Stomach (tissue), 7 donors: Measurements from ENCODE around the genes DEFB125 and PDYN.

DNA sequence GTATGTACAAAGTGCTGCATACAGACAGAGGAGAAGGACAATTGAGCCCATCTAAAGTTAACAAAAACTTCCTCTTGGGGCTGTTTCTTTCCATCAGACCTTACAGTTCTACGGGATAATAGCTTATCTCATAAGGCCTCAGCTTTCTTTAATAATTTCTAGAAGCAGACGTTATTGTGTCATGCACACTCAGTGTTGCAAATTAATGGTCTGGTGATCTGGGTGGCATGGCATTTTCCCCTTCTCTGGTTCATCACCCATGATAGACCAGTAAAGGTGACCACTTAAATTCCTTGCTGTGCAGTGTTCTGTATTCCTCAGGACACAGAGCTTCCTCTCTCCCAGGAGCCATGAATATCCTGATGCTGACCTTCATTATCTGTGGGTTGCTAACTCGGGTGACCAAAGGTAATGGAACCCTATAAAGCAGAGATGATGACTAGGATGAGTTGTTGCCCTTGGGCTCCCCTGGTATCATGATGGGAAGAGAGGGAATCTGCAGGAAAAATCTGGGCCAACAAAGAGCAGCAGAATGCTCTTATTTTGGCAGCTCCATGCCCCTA lies at the start of gene DEFB125:
DEFB125 (plus strand) TSS at position 313 of the 563 bp plus-strand sequence.
- PRO-cap: no peak
- RAMPAGE, long total RNA, 5 experiments: no peak in any of the 5 experiments
- RRBS: no CpG with 5 or more reads among the region's 3 CpGs

DNA sequence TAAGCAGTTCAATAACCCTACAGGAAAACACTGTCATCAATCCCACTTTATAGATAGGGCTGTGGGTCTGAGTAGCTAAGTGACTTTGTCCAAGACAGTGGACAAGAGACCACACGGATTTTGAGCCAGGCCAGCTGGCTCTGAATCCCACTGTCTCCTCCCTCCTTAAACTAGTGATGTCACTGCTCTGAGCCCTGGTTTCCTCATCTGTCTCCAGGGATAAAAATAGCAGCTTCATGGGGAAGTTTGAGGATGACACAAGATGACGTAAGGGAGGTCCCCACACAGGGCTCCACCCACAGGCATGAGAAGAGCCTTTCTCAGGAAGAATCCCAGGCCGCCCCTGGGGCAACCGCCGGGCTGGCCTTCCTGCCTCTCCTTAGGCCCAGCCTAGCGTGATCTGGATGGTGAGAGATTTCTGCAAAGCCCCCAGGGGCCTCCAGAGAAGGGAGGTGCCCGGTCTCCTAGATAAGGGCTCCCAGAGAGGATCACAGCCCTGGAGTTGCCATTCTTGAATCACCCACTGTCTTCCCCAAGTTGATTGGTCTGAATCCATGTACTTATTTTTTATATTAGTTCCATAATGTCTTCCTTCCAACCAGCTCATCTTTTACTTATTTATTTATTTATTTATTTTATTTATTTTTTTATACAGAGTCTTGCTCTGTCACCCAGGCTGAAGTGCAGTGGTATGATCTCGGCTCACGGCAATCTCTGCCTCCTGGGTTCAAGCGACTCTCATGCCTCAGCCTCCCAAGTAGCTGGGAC lies 7.0 kb upstream of the TRIB3 start:
- PRO-cap: no peak
- RAMPAGE, long total RNA, 5 experiments: no peak in any of the 5 experiments
- RRBS: 72% methylated on average over 2 of the region's 10 CpGs

GRCh38 chr20:381574-382644 lies 1.3 kb downstream of the TRIB3 start:
- PRO-cap: unidirectional peak, minus-strand start at chr20:381859; unidirectional peak, minus-strand start at chr20:381941
- RAMPAGE, long total RNA, 5 experiments: no peak in any of the 5 experiments
- RRBS: 2% methylated on average over 18 of the region's 54 CpGs

DNA sequence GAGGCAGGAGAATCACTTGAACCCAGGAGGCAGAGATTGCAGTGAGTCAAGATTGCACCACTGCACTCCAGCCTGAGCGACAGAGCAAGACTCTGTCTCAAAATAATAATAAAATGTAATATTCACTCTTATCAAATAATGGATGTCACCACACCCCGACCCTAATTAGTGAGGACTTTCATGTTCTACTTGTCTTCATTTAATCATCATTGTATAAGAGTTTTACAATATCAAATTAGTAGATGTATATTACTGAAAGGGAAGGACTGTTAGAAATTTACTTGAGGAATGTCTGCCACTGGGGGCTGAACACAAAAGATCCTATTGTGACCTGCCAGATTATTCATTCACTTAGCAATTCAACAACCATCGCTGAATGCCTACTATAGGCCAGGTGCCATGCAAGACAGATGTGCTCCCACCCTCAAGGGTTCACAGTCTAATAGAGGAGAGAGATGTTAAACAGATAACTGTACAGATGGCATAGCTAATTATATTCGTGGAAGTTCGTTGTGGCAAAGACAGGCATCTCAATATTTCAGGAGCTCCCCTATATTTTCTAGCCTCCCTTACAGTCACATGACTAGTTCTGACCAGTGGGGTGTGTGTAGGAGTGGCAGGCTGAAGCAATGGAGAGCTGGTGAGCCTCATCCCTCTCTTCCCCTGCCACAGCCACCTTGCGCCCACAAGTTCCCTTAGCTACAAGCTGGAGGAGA lies 8.0 kb upstream of the RBCK1 start:
- PRO-cap: no peak
- RAMPAGE, long total RNA, 5 experiments: no peak in any of the 5 experiments
- RRBS: no CpG with 5 or more reads among the region's 6 CpGs

- PRO-cap: no peak
- RAMPAGE, long total RNA, 5 experiments: no peak in any of the 5 experiments
- RRBS: no CpG with 5 or more reads among the region's 4 CpGs
Measured at GRCh38 chr20:413591-413916, 5.5 kb downstream of the RBCK1 start.

DNA sequence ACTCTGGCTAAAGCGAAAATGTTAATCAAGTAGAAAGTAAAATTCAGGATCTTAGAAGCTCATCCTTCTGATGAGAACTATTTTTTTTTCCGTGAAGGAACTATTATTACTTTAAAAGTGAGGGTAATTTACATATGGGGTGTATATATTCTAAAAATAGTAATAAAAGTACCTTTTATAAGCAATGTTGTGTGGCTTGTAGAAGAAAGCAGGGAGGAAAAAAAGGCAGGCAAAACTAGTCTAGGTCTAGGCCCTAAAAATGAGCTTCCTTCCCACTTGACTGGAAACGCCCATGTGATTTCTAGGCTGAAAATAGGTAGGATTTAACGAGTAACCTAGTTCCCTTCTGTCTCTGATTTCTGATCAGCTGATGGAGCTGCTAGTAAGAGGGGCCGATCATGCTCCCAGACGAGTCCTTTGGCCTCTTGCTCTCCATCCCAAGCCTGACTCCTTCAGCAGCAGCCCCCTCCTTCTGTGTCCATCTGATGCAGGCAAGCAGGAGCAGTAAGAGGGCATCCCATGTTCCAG lies 24.6 kb downstream of the TBC1D20 start:
- PRO-cap: no peak
- RAMPAGE, long total RNA, 5 experiments: no peak in any of the 5 experiments
- RRBS: no CpG with 5 or more reads among the region's 6 CpGs

DNA sequence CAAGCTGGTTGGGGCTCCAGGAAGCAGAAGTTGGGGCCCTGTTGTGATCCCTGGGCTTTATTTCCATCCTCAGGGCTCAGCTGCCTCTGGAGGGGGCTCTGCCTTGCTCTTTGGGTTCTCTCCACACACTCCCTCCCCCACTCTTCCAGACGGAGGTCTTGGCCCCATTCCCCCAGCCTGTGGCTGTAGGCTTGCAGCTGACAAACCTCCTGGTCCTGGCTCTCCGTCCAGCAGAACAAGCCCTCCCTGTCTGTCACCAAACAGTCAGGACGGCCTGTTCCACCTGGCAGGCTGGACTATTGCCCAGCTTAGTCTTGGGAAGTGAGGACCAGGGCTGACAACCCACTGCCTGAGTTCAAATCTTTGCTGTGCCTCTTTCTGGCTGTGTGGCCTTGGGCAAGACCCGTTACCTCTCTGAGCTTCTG lies 26.1 kb upstream of the SCRT2 start:
- PRO-cap: unidirectional peak, minus-strand start at position 298 of the sequence
- RAMPAGE, long total RNA, 5 experiments: no peak in any of the 5 experiments
- RRBS: no CpG with 5 or more reads among the region's 4 CpGs

DNA sequence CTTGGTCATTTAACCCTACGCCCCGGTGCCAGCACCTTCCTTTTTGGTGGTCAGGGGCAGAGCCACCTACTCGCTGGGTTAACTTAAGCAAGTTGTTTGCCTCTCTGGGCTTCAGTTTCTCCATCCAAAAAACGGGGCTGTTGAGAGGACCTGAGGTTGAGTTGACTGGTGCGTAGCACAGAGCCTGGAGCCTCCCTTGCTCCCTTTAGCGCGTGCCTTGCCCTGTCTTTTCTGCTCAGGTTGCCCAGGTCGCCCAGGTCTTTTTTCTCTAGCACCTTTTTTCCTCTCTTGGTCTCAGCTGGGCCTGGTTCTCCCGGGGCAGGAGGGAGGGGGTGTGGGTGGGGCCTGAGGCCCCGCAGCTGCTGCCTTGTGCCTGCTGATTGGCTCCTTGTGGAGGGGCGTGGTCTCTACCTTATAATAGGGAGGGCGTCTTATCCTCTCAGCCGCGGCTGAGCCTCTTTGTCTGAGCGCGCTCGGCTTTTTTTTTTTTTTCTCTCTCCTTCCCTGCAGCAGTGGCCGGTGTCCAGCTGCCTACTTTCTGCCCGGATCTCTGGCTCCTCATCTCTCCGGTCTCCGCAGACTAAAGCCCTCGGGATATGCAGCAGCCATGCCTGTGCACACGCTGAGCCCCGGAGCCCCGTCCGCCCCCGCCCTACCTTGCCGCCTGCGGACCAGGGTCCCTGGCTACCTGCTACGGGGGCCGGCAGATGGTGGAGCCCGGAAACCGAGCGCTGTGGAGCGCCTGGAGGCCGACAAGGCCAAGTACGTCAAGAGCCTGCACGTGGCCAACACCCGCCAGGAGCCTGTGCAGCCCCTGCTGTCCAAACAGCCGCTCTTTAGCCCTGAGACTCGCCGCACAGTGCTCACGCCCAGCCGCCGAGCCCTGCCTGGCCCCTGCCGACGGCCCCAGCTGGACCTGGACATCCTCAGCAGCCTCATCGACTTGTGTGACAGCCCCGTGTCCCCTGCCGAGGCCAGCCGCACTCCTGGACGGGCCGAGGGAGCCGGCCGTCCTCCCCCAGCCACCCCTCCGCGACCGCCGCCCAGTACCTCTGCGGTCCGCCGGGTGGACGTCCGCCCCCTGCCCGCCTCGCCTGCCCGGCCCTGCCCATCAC lies 11.0 kb downstream of the FAM110A start:
- PRO-cap: bidirectional peak, plus-strand start at position 442 of the sequence, minus-strand start at position 290 of the sequence
- RAMPAGE, long total RNA, 5 experiments: start-site peak on the plus strand in 1 of 5 experiments, centred at position 1,012 of the sequence, 8 reads per replicate
- RRBS: 29% methylated on average over 26 of the region's 67 CpGs

DNA sequence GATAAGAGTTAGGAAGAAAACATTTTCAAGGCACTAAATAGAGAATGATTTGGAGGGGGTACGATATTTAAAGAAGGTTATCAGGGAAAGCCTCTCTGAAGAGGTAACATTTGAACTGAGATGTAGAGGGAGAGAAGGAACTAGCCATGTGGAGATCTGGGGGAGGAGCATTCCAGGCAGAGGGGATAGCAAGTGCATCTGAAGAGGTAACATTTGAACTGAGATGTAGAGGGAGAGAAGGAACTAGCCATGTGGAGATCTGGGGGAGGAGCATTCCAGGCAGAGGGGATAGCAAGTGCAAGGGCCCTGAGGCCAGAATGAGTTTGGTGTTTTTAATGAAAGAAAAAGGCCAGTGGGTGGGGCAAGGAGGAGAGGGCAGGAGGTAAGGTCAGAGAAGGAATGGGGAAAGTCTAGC lies 33.3 kb upstream of the ANGPT4 start:
- PRO-cap: unidirectional peak, plus-strand start at position 153 of the sequence
- RAMPAGE, long total RNA, 5 experiments: no peak in any of the 5 experiments
- RRBS: no CpG with 5 or more reads among the region's 1 CpG

- PRO-cap: no peak
- RAMPAGE, long total RNA, 5 experiments: no peak in any of the 5 experiments
- RRBS: no CpG with 5 or more reads among the region's 9 CpGs
Measured at GRCh38 chr20:1186718-1187301, 2.0 kb upstream of the TMEM74B start.

GRCh38 chr20:1327737-1328987 lies 777 bp downstream of the SDCBP2 start:
- PRO-cap: unidirectional peak, plus-strand start at chr20:1328342
- RAMPAGE, long total RNA, 5 experiments: start-site peak on the plus strand in 1 of 5 experiments, at chr20:1327759-1328126 at its widest, 5 reads per replicate
- RRBS: no CpG with 5 or more reads among the region's 11 CpGs

DNA sequence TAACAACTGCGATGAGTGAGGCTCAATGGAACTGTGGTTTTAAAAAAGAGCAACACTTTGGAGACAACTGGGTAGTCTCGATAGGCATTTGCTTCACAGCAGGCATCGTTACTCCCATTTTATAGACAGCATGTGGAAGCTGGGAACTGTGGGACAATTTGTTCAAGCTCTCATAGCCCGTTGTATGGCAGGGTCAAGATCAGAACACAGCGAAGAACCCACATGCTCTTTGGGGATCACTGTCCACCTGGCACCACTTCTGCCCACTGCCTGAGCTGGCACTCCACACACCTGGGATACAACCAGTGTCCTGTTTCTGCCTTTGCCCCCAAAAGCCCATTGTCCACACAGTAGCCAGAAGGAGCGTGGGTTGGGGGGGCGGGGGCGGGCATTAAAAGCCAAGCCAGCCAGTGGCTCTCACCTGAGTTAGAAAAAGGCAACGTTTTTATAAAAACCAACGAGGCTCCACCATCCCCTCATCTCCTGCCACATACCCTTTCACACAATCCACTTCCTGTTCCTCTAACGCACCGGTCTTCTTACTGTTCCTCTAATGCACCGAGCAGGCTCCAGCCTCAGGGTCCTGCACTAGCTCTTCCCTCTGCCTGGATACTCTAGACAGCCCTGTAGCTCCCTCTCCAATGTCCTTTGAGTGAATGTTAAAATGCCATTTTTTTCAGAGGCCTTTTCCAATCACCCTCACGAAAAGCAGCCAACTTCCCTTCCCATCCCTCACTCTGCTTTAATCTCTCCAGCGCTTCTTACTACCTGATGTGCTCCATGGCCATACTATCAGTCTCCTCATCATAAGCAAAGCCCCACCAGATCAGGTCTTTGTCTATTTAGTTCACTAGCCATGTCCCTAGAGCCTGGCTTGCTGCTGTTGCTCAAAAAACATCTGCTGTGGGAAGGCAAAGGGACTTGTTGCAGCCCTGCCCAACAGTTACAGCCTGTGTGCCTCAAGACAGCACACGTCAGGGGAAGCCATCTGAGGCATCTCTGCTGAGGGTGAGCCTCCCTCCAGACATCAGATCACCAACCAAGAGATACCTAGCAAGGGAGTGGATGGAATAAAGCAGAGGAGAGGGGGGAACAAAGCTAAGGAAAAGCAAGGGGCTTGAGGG lies 4.1 kb downstream of the FKBP1A start:
- PRO-cap: no peak
- RAMPAGE, long total RNA, 5 experiments: start-site peak on the minus strand in 2 of 5 experiments, centred at positions 983 to 1,015 of the sequence, 6 to 17 reads per replicate
- RRBS: no CpG with 5 or more reads among the region's 16 CpGs

DNA sequence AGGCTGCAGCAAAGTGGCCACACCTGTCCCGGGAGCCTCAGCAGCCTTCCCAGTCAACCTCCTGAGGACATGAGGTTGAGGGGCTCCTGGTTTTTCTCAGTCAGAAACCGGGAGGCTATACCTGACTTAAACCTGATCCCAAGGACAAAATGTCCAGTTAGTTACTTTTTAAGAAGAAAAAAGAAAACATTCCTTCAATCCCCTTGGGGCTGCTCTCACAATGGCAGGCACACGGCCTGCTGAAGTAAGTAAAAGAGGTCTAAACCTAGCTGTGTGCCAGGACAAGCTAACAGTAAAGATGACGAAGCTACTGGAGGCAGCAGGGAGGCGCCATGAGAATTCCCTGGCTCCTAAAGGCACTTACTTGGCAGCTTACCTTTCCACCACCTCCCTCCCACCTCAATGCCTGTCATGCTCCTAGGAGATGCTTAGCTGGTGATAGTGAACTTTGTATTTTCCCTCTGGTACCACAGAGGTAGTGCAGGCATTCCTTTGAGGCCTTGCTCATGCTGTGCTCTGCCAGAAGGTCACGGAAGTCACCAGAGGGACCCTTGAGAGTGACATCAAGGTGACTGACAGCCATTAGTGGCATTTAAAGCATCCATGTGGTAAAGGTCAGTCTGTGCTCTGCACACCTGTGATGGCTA lies 3.2 kb downstream of the FKBP1A start:
- PRO-cap: unidirectional peak, plus-strand start at position 295 of the sequence
- RAMPAGE, long total RNA, 5 experiments: no peak in any of the 5 experiments
- RRBS: 60% methylated on average over 2 of the region's 6 CpGs

- PRO-cap: no peak
- RAMPAGE, long total RNA, 5 experiments: no peak in any of the 5 experiments
- RRBS: no CpG with 5 or more reads among the region's 3 CpGs
Measured at GRCh38 chr20:1663856-1664227, 6.3 kb upstream of the SIRPG start.

DNA sequence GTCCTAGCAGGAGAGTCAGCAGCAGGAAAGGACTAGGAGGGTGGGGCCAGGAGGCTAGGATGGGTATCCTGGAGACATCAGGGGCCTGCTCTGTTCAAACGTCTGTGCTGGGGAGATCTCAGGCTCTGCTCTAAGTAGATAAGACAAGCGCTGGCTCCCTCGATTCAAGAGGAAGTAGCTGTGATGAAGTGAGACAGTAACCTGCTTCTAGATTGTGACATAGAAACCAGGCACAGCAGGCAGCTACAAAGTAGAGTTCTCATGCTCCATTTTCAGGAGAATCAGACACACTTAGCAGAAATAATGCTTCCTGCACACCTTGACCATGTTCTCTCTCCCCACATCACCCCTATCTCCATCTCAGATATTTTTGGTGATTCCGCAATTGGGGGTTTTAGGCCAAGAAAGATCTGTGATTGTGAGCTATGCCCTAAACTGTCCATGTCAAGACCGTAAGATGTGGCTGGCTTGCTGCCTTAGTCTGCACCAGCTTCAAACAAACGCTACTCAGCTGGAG lies 50.6 kb upstream of the SIRPG start:
- PRO-cap: no peak
- RAMPAGE, long total RNA, 5 experiments: no peak in any of the 5 experiments
- RRBS: no CpG with 5 or more reads among the region's 6 CpGs

DNA sequence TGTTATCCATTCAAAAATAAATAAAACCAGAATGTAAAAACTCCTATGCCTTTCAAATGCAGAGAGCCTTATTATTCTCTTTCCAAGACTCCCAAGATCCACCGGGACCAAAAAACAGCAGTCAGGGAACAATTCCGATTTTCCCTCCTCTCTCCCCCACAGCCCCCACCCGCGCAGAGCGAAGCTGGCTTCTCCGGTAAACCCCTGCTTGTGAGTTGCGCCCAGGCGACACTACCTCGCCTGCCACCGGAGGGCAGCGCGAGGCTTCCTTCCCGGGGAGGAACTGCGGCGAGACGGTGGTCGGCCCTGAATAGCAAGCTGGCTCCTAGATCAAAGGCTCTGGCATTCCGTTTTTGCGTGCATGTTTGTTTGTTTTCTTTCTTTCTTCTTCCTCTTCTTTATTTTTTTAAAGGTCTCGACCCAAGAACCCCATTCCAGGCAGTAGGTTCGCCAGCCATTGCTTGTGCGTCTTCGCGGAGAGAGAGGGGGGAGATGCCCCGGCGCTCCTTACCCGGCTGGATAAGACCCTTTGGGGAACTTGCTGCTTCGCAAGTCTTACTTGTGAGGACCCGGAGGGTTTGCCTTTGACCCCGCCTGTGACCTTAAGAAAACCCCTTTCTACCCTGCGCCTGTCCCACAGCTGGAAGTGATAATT lies 92.8 kb upstream of the SIRPA start:
- PRO-cap: no peak
- RAMPAGE, long total RNA, 5 experiments: no peak in any of the 5 experiments
- RRBS: 2% methylated on average over 10 of the region's 31 CpGs

DNA sequence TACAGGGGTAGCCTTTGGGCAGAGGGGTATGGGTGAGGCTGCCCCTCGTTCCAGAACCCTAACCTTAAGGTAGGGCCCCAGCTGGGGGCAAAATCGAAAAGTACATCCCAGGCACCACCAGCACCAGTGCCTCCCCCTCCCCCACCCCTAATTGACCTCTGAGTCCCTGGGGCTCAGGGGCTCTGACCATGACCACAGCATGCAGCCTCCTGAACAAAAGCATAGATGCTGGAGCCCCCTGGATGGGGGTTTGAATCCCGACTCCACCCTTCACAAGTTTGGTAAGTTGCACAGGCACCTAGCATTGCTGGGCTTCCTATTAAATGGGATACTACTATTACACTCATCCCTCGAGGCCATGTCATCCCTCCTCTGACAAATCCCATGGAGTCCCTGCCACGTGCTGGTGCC lies 15.4 kb upstream of the SIRPA start:
- PRO-cap: no peak
- RAMPAGE, long total RNA, 5 experiments: no peak in any of the 5 experiments
- RRBS: no CpG with 5 or more reads among the region's 5 CpGs

- PRO-cap: no peak
- RAMPAGE, long total RNA, 5 experiments: no peak in any of the 5 experiments
- RRBS: 75% methylated on average over 2 of the region's 8 CpGs
Measured at GRCh38 chr20:1904153-1904526, 8.9 kb downstream of the SIRPA start.

- PRO-cap: no peak
- RAMPAGE, long total RNA, 5 experiments: no peak in any of the 5 experiments
- RRBS: no CpG with 5 or more reads among the region's 7 CpGs
Measured at GRCh38 chr20:1993714-1994160, at the start of gene PDYN. Gene PDYN (minus strand): TSS chr20:1994058.

GRCh38 chr20:2221936-2222269 lies 73.9 kb upstream of the TGM3 start:
- PRO-cap: no peak
- RAMPAGE, long total RNA, 5 experiments: no peak in any of the 5 experiments
- RRBS: no CpG with 5 or more reads among the region's 2 CpGs